ENCODE data around the gene TAMM41.

- PRO-cap, 10 experiments, result peak in 3 of 10 experiments; most common minus-strand start chr3:11037627 (in 3)
Measured at GRCh38 chr3:11037145-11038182, 44.9 kb downstream of the SLC6A1 start.

DNA sequence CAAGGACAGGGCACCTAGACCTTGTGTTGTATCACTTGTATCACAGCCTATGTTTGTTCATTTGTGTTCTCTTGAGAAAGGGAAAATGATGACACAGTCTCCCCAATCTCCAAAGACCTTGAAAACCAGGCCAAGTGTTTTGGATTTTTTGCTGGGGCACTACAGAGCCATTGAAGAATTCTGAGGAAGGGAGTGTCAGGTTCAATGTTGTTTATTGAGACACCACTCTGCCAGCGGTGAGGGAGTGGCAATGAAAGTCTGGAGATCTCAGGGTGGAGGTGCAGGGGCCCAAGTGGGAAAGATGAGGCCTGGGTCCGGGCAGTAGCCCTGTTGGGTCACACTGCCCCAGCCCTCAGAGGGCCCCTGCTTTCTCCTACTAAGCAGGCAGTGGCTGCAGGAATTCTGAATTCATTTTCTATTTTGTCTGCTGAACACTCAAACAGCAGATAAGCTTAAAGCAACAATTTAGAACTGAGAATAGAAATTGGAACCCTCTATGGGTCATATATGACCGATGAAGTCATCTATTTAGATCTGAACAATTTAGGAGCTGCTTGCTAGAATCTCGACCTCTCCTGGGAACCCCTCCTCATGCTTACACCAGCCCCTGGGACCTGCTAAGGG, 17.8 kb downstream of the HRH1 start:
- PRO-cap, 10 experiments, result no peak in any of the 10 experiments

DNA sequence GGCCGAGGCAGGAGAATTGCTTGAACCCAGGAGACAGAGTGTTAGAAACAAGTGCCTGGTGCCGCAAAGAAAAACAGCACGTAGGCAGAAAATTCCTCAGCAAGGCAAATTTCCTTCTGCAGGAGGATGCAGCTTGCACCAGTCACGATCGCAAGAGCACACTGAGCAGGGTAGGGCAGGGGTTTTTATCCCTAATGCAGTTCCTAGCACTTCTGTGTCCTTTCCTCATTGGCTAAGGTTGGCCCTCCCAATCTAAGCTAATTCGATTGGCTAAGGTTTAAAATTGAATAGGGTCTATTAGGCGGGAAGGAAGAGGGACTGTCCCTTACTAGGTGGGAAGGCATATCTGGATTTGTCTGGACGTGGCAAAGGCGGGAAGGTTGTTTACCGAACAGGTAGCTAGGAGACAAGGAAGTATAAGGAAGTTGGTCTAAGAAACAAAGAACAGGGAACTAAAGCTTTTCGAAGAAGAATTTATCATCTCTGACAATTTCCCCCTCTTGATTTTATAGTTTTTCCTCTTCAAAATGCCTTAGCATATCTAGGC, 24.9 kb upstream of the ATG7 start:
- PRO-cap, 10 experiments, result peak in 1 of 10 experiments; most common minus-strand start position 160 of the sequence (in 1)

DNA sequence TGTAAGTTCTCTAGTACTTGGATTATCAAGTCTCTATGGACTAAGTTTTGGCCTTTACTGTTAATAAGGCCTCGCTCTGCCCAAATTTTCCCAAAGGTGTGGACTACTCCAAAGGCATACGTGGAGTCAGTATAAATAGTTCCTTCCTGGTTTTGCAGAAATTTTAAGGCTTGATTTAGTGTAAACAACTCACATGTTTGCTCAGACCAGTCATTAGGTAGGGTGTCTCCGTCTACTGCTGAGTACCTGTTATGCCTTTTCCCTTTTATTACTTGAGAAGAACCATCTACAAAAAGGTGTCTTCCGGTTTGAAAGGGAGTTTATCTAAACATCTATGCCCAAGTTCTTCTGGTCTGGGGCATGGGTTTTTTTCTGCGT, 20.9 kb upstream of the ATG7 start:
- PRO-cap, 10 experiments, result peak in 2 of 10 experiments; most common minus-strand start position 240 of the sequence (in 2)

DNA sequence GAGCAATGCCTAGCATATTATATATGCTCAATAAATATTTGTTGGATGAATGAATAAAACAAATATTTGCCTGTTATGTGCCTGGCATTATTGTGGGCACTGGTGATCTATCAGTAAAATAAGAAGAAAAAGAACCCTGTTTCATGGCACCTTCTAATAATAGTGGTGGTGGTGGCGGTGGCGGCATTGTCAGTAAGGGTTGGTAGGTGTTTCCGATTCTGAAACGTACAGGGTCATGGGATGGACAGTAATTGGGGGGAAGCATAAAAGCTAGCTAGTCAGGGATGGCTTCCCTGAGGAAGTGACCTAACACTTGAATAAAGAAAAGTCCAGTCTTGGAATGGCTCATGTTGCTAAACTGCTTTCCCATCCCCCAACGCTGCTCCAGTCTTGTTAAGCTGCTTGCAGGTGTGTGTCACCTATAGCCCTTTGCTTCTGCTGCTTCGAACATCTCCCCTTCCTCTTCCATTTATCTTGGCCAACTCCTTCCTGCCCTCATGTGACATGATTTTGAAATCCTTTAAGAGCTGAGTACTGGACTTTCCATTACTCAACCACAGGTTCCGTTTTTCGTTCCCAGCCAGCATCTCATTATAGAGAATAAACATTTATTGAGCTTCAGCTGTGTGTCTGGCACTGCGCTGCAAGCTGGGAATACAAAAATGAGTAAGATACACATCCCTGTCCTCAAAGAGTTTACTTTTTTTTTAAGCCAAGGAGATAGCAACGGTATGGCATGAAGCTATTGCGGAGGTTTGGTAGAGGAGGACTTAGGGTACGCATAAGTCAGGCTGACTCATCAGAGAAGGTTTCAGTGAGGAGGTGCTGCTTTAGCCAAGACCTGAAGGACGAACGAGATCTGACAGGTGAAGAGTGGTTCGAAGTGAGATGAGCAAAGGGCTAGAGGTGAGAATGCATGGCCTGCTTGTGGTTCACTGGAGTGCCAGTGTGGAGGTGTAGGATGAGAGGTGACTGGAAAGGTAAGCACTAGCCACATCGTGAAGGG, 1.7 kb downstream of the ATG7 start:
- PRO-cap, 10 experiments, result peak in 2 of 10 experiments; most common plus-strand start position 614 of the sequence (in 1); most common minus-strand start position 431 of the sequence (in 1)

DNA sequence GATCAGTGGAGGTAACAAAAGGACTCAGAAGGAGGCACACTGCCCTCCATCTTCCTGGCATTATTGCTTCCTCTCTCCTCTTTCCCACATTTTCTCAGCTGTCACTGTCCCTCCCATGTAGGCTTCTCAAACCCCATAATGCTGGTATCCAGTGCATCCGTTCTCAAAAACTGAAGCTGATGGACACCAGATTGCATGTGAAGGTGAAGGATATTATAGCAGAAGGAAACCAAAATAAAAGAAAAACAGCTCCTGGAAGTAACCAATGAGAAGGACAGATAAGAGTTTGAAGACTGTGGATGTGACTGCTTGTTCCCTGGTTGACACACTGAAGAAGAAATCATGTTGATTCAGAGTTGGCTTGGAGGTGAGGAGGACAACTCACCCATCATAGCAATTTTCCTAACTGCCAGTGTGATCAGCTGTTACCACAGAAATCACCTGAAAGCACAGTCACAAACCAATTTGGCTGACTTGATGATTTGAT, 9.9 kb downstream of the ATG7 start:
- PRO-cap, 10 experiments, result no peak in any of the 10 experiments

DNA sequence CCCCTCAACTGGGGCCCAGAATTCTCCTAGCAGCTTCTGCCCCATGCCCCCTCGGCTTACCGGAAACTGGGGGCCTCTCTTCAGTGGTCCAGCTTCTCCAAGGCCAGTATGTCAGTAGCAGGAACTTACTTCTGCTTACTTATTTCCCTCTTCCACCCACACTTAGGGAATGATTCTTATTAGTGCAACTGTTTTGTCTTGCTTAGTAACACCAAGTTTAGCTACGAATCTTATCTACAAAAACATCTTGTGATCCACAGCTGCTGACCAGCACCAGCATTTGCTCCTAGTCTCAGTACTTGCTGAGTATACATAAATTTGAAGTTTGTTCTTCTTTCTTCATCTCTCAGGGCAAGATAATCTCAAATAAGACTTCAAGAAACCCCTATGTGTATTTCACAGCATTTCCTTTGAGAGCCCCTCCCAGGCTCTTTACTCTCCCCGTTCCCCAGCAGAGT, 35.9 kb downstream of the ATG7 start:
- PRO-cap, 10 experiments, result peak in 2 of 10 experiments; most common plus-strand start position 239 of the sequence (in 1); most common minus-strand start position 113 of the sequence (in 1)

GRCh38 chr3:11385379-11385992, 113.3 kb downstream of the ATG7 start:
- PRO-cap, 10 experiments, result no peak in any of the 10 experiments

- PRO-cap, 10 experiments, result no peak in any of the 10 experiments
Measured at GRCh38 chr3:11433857-11434704, 161.9 kb downstream of the ATG7 start.

GRCh38 chr3:11556154-11556824, 87.4 kb downstream of the VGLL4 start:
- PRO-cap, 10 experiments, result no peak in any of the 10 experiments

- PRO-cap, 10 experiments, result peak in 10 of 10 experiments; most common plus-strand start chr3:11770703 (in 3); most common minus-strand start chr3:11770569 (in 10)
Measured at GRCh38 chr3:11770455-11770853, 76.2 kb downstream of the TAMM41 start.

GRCh38 chr3:11846011-11847313, at the start of gene TAMM41:
Gene TAMM41 (minus strand): TSS chr3:11846885.
- PRO-cap, 10 experiments, result peak in 9 of 10 experiments; most common plus-strand start chr3:11846982 (in 2); most common minus-strand start chr3:11846910 (in 4)

DNA sequence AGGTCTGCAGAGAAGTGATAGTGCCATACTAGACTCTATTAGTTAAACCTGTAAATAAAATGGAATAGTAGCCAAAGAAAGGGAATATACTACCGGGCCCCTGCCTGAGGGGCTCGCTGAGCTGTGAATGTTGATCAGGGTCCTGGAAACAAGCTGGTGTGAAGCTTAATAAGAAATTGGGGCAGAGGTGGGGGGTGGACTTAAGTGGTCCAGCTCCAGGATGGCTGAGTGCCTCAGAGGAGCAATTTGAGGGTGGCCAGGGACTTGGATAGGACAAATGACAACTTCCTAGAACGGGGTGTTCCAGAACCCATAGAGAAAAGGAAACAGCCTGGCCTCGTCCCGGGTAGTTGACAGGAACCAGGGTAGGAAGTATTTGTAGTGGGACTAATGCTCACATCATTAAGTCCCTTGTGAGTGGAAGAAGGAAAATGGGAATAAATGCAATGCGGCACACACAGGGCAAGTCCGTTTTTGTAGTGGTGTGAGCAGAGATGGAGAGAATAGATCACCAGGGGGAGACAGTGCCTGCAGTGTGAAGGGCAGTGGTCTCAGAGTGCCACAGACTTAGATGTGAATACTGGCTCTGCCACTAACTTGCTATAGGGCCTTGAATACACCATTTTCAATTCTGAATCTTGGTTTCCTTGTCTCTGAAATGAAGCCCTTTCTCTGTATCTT, 19.7 kb downstream of the TIMP4 start:
- PRO-cap, 10 experiments, result no peak in any of the 10 experiments

DNA sequence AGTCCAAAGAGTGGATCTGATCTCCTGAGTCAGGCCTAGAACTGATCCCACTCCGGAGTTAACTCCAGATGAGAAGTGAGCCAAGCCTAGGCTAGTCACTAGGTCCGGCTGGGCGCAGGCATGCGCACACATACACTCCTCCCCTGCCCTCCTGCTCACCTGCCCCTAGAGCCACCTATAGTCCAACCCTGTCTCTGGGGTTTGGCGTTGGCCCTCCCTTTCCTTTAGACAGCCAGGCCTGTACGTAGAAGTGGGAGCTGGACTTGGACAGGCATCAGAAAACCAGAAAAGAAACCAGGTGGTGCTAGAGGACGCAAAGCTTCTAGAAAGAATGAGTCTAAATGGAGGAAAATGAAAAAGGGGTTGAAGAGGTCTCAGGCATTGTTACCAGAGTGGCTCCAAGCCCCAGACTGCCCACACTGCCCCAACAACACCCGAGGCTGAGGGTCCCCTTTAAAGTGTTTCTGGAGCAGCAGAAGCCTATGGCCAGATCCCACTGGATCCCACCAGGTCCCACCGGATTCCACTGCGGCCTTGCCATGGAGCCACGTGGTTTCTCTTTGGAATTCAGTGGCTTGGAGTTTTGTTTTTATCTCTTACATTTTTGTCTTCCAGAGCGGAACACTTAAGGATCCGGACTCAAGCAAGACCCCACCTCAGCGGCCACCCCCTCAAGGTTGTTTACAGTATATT, 24.1 kb upstream of the TIMP4 start:
- PRO-cap, 10 experiments, result peak in 1 of 10 experiments; most common plus-strand start position 274 of the sequence (in 1); most common minus-strand start position 70 of the sequence (in 1)

DNA sequence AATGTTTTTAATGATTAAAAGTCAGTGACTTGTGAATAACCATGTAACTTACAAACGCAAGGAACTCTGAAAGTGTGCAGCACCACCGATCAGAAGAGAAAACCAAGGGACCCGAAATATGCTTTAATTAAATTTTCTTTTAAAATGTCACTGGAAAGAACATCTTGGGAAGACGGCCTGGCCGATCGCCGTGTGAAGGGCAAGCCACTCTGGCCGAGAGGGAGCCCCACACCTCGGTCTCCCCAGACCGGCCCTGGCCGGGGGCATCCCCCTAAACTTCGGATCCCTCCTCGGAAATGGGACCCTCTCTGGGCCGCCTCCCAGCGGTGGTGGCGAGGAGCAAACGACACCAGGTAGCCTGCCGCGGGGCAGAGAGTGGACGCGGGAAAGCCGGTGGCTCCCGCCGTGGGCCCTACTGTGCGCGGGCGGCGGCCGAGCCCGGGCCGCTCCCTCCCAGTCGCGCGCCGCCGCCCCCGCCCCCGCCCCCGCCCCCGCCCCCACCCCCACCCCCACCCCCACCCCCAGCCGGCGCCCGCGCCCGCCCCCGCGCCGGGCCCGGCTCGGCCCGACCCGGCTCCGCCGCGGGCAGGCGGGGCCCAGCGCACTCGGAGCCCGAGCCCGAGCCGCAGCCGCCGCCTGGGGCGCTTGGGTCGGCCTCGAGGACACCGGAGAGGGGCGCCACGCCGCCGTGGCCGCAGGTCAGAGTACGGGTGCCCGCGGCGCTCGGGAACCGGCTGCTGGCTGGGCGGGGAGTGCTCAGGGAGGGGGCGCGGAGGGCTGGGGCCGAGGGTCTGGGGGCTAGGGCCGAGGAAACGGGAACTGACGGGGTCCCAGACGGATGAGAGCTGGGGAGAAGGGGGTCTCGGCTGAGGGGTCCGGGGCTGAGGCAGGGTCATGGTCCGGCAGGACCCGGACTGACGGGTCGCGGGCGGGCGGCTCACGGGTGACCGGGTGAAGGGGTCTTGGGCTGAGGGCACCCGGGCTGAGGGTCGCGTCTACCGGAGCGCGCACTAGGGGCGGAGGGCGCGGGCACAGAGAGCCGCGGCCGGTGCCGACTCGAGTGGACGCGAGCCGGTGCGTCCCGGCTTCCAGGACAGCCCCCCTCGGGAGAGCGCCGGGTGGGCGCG, 1.2 kb upstream of the PPARG start:
- PRO-cap, 10 experiments, result peak in 4 of 10 experiments; most common plus-strand start position 375 of the sequence (in 3); most common minus-strand start position 407 of the sequence (in 2)

- PRO-cap, 10 experiments, result no peak in any of the 10 experiments
Measured at GRCh38 chr3:12301873-12302349, 13.0 kb downstream of the PPARG start.

DNA sequence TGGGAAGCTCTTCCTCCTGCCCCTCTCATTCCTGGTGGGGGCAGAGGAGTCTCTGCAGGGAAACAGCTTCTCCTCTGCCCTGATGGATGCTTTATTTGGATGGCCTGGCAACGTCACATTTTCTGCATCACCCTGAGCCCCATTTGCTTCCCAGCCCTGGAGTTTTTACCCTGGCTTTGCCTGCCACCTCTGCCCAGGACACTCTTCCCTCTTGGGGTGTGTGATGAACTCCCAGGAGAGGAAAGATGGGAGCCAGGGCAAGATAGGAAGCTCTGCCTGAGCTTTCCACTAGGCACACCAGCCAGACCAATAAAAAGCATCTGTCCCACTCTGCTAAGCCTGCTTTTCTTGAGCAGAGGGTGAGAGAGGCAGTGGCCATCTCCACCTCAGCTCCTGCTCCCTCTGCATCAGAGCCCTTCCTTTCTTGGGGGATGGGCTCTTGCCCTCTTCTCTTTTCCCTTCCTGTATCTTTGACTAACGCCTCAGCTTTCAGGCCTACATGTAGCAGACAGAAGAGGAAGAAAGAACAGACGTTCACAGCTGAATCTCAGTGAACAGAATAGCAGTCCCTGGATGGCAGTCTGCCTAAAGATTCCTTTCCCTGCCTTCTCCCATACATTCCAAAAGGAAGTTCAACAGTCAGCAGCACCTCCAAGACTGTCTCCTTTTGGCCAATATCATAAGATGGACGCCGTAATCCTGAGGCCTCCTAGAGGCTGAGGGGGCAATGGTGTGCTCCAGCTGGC, 39.6 kb downstream of the PPARG start:
- PRO-cap, 10 experiments, result peak in 2 of 10 experiments; most common plus-strand start position 502 of the sequence (in 1); most common minus-strand start position 404 of the sequence (in 1)

- PRO-cap, 10 experiments, result no peak in any of the 10 experiments
Measured at GRCh38 chr3:12508196-12509187, 24.2 kb downstream of the TSEN2 start.

DNA sequence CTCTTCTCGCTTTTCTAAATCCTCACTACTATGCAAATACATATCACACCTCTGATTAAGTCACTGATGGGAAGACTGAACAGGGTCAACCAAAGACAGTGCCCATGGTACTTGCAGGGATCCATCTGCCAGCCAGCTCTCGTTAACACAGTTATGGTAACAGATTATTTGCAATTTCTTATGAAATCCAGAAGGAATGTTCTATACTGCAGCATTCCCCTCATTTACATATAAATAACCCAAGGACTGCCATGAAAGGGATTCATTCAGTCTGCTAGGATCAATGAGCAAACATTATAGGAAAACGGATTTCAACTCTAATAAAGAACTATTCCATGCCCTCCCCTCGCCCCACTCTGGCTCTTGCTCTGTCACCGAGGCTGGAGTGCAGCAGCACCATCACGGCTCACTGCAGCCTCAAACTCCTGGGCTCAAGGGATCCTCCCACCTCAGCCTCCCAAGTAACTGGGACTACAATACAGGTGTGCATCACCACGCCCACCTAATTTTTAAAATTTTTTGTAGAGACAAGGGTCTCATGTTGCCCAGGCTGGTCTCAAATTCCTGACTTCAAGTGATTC, 37.9 kb downstream of the MKRN2 start:
- PRO-cap, 10 experiments, result no peak in any of the 10 experiments

DNA sequence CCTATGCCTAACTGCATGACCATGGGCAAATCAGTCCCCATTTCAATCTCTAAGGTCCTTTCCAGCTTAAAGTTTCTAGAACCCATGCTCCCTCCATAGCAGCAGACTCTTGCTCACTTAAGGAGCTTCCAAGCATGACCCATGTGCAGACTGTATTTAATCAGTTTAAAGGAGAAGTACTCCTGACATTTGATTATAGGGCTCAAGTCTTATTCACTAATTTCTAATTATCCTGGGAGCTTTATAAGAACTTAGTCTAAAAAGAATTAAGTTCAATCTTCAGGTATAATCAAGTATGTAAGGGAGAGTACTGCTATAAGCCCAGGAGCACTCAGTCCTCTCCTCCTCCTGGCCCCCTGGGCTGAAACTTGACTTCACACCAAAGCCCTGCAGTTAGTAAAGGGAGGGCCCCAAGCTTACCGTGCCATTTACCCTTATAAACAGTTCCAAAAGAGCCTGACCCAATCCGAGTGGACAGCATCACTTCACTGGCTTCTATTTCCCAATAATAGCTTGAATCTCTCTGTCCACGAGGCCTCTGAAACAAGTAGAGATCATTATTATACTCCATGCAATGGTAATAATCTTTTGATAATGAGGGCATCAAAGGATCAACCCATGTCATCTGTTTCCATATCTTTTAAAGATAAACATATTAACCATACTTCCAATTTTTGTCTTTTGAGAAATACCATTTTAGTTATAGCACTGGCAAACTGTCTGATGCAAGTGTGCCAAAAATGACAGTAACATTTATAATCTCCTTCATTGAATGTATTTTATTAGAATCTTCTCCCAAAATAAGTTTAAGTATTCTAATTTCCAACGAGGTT, 42.6 kb downstream of the MKRN2 start:
- PRO-cap, 10 experiments, result no peak in any of the 10 experiments

All from Metastatic Breast Carcinoma in the Brain (tissue), 10 donors.